Metastatic Breast Carcinoma in the Ovary (tissue), 3 donors: Measurements from ENCODE around the gene OTUD7A.

- PRO-cap, 3 experiments = no peak in any of the 3 experiments
Observed at GRCh38 chr15:28992944-28993969, 107.5 kb downstream of the APBA2 start.

DNA sequence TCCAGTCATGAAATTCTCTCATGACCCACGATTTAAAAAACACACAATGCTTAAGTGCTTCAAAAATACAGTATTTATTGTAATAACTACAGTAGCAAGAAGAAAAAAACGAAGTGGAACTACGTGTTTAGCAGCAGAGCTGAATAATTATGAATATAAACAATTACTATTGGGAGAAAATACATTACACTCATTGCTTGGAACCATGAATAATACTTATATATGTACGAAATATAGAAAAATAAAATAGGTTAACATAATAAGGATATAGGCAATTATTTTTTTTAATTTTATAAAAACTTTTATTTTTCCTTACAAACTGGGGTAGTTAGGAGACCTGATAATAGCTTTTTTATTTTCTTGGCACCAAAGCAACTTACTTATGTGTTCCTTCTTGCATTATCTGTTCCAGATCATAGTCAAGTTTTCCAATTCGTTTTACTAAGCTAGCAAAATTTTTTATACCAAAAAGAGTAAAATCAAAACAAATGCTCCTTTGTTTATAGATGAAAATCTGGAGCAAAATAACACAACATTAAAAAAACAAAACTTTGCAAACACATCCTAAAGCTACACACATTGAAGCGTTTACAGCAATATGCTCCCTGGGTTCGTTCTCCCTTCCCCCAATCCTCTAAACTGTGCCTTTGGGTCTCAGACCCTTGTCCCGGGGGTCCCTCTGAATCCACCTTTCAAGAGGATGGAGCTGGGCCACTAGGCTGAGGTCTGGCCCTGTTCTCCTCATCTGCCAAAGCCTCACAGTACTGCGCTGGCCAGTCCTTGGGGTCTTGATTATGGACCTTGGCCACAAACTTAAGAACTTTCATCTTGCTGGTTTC, 1.3 kb downstream of the NSMCE3 start:
- PRO-cap, 3 experiments = no peak in any of the 3 experiments

DNA sequence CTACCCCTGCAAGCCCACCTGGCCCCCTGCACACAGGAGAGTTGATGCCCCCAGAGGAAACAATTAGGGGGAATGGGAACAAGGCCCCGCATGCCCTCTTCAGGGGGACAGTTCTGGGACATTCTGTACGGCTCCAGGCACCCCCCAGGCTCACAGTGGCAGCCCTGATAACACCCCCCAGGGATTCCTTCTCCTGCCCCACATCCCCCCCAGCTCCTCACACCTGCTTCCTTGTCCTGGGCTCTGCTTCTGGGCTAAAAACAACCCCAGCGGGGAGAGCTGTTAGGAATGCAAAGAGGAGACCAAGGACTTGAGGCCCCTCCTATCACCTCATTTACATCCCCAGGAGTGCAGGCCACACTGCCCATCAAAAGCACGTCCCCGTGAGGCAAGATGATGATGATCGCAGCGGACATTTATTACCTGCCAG, 75.9 kb upstream of the NSMCE3 start:
- PRO-cap, 3 experiments = no peak in any of the 3 experiments

GRCh38 chr15:29348227-29348780, 78.7 kb upstream of the NSMCE3 start:
- PRO-cap, 3 experiments = no peak in any of the 3 experiments

- PRO-cap, 3 experiments = no peak in any of the 3 experiments
Observed at GRCh38 chr15:29490292-29490491, 80.6 kb downstream of the ENTREP2 start.

DNA sequence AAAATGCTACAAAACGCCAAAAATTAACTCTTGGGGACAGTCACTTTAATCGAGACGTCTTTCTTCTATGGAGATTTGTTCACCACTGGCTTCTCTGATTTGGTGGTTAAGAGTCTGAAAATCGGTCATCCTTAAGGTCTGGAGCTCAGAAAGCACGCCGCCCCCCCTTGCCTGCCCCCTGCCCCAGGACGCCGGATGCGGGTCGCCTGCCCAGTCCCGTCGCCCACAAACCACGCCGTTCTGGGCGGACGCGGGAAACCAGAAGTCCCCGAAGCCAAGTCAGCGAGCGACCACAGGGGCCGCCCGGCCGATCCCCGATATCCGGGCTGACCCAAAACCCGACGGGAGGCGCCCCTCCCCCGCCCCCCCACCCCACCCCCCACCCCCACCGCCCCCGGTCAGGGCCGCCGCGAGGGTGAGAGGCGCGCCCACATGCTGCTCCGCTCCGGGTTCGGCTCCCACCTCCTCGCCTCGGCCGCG, 1.1 kb downstream of the ENTREP2 start:
- PRO-cap, 3 experiments = no peak in any of the 3 experiments

DNA sequence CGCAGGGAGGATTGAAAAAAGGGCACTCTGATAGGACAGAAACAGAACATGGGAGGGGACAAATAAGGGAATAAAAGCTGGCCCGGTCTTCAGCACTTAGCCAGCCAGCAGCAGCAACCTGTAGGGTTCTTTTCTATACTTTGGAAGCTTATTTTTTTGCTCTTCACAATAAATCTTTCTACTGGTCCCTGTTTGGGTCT, 115.8 kb upstream of the ENTREP2 start:
- PRO-cap, 3 experiments = no peak in any of the 3 experiments

GRCh38 chr15:30625255-30625908, 21.6 kb downstream of the GOLGA8H start:
- PRO-cap, 3 experiments = peak in 3 of 3 experiments; most common plus-strand start chr15:30625780 (in 2); most common minus-strand start chr15:30625747 (in 3)

DNA sequence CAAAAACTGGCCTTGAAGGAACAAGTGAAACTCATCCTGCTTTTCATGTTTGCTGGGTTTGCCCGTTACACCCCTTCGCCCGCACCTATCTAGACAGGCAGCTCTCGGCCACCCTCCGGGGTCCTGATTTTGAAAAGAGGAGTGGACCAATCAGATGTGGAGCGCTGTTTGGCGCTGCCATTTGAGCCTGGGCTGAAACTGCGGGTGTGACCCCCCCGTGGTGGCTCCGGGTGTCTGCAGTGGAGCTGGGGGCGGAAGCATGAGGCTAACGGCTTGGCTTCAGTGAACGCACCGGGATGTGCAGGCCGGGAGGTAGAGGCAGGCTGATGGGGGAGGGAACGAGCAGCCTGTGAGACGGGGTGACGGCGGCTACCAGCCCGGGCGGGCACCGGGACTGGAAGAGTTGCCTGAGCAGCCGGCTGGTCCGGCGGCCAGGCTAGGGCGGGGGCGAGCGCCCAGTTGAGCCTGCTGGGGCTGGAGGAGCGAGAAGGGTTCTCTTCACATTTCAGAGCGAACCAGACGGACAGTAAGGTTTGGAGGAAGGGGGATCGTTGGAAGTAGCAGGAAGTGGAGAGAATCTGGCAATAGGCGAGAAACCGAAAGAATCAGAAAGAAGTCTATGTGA, 22.2 kb downstream of the GOLGA8H start:
- PRO-cap, 3 experiments = peak in 3 of 3 experiments; most common plus-strand start position 233 of the sequence (in 3); most common minus-strand start position 87 of the sequence (in 3)

DNA sequence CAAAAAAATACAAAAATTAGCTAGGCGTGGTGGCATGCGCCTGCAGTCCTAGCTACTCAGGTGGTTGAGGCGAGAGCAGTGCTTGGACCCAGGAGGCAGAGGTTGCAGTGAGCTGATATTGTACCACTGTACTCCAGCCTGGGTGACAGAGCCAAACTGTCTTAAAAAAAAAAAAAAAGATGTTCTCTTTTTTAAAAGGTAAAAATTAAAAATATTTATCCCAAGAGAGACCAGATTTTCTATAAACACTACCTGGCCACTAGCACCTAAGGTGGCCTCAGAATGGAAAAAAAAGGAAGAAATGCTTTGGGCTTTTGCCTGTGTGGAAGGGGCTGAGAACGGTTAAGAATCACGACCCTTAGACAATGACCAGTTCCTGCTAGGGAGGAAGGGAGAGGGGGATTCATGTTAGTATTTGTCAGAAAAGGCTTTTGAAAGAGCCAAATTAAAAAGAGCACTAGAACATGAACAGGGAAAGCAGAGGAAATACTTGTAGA, 41.2 kb downstream of the FAN1 start:
- PRO-cap, 3 experiments = no peak in any of the 3 experiments

- PRO-cap, 3 experiments = no peak in any of the 3 experiments
Observed at GRCh38 chr15:31272936-31273243, 53.7 kb upstream of the KLF13 start.

- PRO-cap, 3 experiments = no peak in any of the 3 experiments
Observed at GRCh38 chr15:31347704-31348130, 21.1 kb downstream of the KLF13 start.

DNA sequence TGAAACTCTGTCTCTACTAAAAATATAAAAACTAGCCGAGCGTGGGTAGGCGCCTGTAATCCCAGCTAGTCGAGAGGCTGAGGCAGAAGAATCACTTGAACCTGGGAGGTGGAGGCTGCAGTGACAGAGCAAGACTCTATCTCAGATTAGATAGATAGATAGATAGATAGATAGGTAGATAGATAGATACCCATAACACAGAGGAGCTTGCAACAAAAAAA, 41.9 kb downstream of the KLF13 start:
- PRO-cap, 3 experiments = no peak in any of the 3 experiments

- PRO-cap, 3 experiments = no peak in any of the 3 experiments
Observed at GRCh38 chr15:31383318-31383675, 56.7 kb downstream of the KLF13 start.

DNA sequence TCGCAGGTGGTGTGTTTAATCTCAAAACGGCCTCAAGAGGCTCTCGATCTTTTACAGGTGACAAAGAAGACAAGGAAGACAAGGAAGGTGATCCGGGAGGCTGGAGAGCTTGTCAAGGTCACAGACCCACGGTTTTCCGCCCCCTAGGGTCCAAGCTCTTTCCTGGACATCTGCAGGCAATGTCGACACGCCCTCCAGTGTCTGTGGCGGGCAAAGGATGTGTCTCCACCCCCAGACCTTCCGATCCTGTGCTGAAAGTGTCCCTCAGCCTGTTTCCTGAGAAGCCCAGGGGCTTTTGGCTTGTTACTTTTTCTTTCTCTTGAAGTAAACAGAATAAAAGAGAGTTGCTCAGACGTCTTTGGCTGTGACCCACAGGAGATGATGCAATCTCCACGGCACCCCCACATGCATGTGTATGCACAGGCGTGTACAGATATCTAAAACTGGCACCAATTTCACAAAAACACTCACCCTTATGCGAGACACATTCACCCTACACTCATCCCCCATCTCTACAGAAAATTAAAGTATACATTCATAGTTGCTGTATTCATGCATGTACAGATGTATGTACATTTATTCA, 108.8 kb downstream of the KLF13 start:
- PRO-cap, 3 experiments = peak in 1 of 3 experiments; most common minus-strand start position 297 of the sequence (in 1)

- PRO-cap, 3 experiments = peak in 3 of 3 experiments; most common plus-strand start chr15:31441039 (in 2); most common minus-strand start chr15:31440906 (in 3)
Observed at GRCh38 chr15:31440524-31441353, 114.1 kb downstream of the KLF13 start.

DNA sequence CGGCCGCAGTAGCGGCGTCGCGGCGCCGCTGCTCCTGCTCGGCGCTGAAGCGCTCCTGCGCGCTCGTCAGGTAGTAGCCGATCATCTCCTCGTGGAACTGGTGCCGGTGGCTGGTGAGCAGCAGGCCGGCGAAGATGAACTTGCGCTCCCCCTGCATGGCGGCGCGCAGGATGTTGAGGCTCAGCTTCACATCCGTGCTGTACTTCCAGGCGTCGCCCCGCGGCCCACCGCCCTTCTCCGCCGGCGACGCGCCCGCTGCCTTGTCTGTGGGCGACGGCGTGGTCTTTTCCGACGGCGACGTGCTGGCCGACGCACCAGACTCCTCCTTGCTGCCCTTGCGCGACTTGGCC, 157.4 kb downstream of the KLF13 start:
- PRO-cap, 3 experiments = no peak in any of the 3 experiments

- PRO-cap, 3 experiments = peak in 3 of 3 experiments; most common plus-strand start chr15:31870908 (in 2); most common minus-strand start chr15:31870637 (in 1)
Observed at GRCh38 chr15:31870327-31871243, at the start of gene OTUD7A. Gene OTUD7A (minus strand): TSS chr15:31870673.

GRCh38 chr15:33007146-33007919, 187.2 kb downstream of the FMN1 start:
- PRO-cap, 3 experiments = no peak in any of the 3 experiments

- PRO-cap, 3 experiments = no peak in any of the 3 experiments
Observed at GRCh38 chr15:33007920-33008155, 186.7 kb downstream of the FMN1 start.